H7 (cell line): ENCODE data around the gene TAX1BP1.

GRCh38 chr7:27420647-27421157 is 178.1 kb downstream of the EVX1 start:
- RAMPAGE, long total RNA: no peak

GRCh38 chr7:27458806-27459005 is 204.0 kb downstream of the HIBADH start:
- RAMPAGE, long total RNA: start-site peak on the minus strand at chr7:27458865-27458877, 47 reads

DNA sequence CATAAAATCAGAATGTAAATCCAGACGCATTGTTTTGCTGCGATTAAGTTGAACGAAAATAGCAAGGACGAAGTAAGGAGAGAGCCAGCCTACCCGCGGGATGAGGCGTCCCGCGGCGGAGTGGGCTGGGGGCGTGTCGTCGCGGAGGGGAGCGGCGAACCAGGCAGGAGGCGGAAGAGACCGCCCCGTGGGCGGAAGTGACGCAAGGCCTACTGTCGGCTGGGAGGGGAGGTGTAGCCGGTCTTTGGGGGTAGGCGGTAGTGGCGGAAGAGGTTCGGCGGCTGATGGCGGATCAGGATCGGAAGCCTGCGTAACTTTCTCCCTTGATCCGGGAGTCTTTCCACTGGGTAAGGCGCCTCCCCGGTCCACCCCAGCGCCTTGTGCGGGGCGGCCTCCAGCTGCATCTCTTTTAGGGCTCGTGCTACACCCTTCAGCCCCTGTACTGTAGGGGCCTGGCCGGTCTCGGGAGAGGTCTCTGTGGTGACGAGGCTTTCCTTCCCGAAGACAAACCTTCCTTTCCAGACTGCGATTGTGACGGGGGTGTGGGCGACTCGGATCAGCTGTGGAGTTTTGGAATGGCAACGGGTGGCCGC is at the start of gene TAX1BP1:
Gene TAX1BP1 (plus strand): TSS at position 240 of the 593 bp plus-strand sequence.
- RAMPAGE, long total RNA: start-site peak on the plus strand centred at position 253 of the sequence, 35 bp wide, 234 reads

DNA sequence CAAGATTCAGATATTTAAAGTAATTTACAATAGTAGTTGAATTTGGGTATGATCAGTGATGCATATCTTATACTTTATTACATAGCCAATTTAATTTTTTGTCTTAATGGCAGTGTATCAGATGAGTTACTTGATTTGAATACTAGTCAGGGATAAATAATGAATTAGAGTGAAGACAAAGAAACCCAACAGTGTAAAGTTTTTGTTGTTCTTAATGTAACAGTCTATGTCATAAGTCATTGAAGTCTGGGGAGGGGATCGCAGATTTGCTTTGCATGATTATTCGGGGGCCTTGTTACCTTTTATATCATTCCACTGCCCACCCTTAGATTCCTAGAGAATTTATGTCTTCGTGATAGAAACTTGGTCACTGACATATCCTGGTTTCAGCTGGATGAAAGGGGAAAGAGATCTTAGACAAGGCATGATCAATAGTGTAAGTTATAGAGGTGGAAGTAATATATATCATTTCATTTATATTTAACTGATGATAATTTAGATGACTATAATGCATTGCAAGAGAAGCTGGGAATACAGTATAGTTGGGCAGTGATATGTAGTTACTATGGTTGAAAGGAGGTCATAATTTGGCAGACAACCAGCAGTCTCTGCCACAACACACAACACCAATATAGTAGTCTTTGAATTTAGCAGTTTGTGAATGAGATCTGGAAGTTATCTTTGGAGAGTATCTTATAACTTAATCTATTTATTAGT is 39.7 kb downstream of the TAX1BP1 start:
- RAMPAGE, long total RNA: no peak

GRCh38 chr7:27795987-27796210 is 55.9 kb downstream of the TAX1BP1 start:
- RAMPAGE, long total RNA: no peak

DNA sequence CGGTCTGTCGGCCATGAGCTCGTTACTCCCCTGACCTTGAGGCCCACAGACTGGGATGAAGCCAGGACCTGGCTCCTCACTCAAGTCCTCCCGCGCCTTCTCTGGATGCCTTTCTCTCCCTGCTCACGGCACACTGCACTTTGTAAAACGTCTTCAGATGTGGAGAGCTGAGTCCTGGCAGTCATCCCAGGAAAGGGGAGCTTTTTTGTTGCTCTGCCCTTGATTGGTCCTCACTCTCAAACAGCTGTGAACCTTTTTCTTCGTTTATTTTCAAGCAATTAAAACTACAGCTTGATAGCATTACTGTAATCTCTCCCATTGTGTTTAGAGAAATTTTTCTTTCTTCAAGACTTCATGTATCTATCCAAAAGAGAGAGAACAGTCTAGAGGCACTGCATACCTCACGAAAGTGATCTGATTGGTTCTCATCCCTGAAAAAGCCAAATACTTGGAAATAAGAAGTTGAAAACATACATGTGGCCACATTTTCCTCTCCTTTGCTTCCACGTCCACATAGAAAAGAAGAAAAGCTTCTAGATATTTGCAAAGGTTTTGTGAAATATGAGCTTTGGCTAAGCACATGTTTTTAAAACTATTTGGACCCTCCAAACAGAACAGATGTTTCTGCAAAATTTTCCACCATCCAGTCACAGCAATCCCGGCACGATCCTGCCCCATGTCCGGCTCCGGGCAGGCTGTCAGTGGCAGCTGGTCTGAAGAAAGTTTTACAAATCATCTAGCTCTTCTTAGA is 110.5 kb downstream of the JAZF1 start:
- RAMPAGE, long total RNA: no peak

DNA sequence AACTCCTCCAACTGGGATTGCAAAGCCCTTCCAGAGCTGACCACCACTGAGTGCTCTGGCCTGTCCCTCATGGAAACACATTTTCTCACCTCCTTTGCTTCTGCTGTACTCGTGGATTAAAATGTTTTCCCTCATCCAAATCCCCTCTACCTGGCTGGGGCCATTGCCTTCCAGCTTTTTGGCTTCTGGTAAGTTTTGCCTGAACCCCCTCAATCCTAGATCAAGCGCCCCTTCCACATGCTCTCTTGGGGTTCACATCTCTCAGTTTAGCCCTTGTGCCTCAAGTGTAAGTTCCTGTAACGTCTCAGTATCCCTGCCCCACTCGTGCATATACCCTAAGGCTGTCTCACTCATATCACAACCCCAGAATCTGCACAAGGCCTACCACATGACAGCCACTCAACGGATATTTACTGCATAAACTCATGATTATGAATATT is 97.6 kb downstream of the JAZF1 start:
- RAMPAGE, long total RNA: no peak

DNA sequence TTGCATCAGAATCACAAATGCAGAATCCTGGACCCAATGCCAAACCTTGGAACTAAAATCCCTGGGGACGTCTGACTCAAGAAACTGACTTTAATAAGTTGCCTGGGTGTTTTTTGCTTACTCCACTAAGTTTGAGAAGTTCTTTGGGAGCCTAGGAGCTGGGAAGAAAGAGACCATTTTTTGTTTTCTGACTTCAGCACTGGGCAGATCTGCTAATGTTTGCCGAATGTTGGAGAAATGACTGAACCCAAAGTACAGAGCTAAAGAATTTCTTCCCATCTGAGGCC is 6.5 kb upstream of the CREB5 start:
- RAMPAGE, long total RNA: no peak

GRCh38 chr7:28409607-28410809 is 2.3 kb upstream of the CREB5 start:
- RAMPAGE, long total RNA: no peak

- RAMPAGE, long total RNA: no peak
Measured at GRCh38 chr7:28623285-28623696, 211.0 kb downstream of the CREB5 start.

- RAMPAGE, long total RNA: no peak
Measured at GRCh38 chr7:28627147-28627573, 214.8 kb downstream of the CREB5 start.

- RAMPAGE, long total RNA: no peak
Measured at GRCh38 chr7:28684791-28685117, 272.4 kb downstream of the CREB5 start.

- RAMPAGE, long total RNA: no peak
Measured at GRCh38 chr7:28958816-28959604, 880 bp upstream of the TRIL start.

DNA sequence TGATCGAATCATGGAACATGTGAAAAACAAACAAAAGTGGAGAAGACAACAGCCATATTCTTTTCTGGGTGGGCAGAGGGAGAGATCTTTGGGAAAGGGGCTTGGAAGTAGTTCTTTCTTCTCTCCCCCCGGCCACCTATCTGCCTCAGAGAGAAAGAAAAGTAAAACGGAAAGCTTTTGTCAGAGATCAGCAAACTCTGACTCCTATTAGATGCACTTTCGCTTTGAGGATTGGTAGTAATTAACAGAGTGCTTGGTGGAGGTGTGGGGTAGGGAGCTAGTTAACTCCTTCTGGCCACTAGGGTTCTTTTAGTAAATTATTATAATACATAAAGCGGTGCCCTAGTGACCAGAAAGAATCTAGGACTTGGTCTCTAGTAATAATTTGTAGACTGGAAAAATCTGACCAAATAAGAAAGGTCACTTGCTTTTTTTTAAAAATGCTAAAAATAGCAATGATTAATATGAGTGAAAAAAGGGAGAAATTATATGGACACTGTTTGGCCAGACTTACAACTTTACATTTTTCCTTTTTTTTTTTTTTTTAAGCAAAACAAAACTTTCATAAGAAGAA is 54.6 kb downstream of the CPVL start:
- RAMPAGE, long total RNA: no peak

- RAMPAGE, long total RNA: no peak
Measured at GRCh38 chr7:29208217-29209245, 14.0 kb downstream of the CHN2 start.

DNA sequence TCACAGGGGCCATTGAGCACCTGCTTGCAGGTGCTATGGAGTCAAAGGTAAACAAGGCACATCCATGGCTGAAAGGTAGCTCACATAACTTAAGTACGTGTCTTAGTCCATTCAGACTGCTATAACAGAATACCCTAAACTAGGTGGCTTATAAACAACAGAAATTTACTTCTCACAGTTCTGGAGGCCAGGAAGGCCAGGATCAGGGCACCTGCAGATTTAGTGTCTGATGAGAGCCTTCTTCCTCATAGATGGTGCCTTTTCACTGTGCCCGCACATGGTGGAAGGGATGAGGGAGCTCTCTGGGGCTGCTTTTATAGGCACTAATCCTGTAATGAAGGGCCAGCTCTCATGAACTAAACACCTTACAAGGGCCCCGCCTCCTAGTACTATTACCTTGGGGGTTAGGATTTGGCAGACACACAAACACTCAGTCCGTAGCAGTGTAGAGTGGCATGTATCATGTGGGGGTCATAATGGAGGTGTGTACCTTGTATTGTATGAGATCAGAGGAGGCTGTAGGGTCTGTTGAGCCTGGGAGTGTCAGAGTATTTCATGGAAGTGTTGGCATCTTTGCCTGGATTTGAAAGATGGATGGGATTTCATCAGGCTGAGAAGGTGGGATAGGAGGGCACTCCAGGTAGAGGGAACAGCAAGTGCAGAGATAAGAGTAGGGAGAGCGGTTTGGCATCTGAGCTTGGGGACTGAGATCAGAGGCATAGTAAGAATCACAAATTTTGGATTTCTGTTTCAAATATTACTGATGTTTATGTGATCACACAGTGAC is 52.1 kb downstream of the CHN2 start:
- RAMPAGE, long total RNA: no peak

DNA sequence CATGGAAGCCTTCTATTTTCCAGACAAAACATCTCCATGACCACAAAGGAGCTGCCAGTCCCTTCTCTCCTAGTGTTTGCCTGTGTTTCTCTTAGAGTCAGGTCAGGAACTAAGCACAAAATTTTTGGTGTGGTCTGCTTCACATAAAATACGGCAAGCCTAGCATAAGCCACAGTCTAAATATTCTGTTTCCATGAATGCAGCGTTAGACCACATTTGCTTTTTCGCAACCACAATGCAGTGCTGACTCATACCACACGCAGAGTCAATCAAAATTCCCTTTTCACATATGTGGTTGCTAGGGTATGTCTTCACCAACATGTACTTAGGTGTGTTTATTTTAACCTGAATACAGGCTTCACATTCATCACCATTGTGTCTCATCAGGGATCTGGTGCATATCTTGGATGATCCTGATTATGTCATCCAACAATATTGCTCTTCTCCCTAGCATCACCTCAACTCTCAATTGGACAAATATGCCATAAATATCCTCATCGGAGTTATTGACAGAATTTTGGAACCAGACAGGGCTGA is 90.8 kb downstream of the CHN2 start:
- RAMPAGE, long total RNA: no peak

DNA sequence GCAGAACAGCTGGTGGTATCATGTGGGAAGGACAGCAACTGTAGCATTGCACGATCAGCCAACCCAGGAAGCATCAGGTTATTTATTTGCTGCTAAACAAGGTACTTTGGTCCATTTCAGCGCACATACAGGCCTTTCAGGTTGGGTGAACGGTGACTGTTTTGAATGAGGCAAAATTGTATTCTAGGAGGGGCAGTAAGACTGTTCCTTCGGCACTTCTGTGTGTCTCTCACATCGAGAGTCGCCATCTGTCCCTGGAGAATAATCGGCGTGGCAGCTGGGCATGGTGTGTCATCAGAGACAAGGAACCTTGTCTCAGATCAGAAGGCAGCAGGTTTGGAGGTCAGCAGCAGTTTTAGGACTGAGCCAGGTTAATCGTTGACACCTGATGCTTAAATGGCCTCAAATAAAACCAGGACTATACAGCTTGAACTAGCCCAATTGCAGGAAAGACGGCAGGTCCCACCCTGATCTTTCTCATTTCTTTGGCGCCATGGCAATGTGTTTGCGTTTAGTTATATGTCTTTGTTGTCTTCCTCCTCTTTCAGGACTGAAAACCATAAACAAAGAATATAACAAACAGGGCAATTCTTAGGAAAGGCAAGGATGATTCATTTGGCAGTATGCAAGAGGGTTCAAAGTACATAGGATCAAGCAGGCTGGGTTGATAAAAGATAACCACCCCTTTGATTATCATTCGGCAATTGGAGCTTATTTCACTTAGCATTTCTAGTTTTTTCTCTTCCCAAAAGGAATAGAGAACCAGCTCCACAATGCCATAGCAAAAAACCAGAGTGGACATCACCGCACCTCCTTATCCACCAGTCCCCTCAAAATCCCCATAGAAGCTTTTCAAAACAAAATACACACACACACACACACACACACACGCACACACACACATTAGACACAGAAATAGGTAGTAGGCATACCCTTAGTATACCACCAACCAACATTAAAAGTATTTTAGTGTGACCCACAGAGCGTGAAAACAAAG is 91.9 kb upstream of the PRR15 start:
- RAMPAGE, long total RNA: no peak

- RAMPAGE, long total RNA: no peak
Measured at GRCh38 chr7:29607918-29608291, 44.3 kb downstream of the PRR15 start.

DNA sequence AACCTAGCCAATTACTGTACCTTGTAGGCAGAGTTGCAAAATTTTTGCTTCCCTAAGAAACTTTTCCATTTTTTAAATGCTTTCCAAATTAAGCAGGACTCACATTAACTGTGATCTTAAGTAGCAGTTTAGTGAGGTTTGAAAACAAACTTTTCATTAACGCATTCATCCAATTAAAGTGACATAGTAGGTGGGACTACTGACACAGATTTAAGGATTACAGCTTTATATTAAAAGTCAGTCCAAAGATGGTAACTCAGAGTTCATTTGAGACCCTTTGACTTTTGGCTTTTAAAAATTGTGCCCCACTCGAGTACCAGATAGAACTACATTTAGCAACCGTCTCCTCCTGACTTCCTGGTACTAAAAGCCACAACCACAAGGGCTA is 120.4 kb downstream of the PRR15 start:
- RAMPAGE, long total RNA: no peak